Left lung (tissue), 1 donor: ENCODE measurements around a stretch of chr21.

DNA sequence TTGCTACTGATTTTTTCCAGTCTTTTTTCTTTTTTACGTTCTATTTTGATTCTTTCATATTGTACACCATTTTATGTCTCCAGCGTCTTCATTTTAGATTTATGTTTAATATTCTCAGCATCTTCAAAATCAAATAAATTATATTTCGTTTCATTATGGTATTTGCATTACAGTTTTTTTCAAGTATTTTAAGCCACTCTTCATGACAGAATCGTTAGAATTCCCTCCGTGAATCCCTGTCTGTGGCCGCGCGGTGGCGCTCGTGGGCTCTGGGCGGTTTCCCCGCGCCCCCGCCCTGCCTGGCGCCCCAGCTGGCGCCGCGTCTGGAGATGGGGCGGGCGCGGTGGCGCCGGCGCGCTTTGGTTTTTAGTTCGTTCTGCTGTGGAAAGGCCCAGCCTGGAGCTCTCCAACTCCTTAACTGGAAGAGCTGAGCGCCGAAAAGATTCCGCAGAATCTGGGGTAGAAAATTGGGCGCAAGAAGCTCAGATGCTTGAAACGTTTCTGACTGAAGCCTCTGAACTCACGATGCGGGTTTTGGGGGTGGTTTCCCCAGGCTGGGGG lies 25.7 kb downstream of the PRMT2 start:
- PRO-cap, result no peak

GRCh38 chr21:46667736-46668291 lies 32.3 kb downstream of the PRMT2 start:
- PRO-cap, result unidirectional peak, minus-strand start at chr21:46667933; unidirectional peak, minus-strand start at chr21:46667971